H1 (cell line): ENCODE measurements around a stretch of chr6.

- RRBS = no CpG with 5 or more reads among the region's 6 CpGs
CAGE:
- cytosol, long polyA plus RNA = no peak
- long polyA plus RNA = no peak
- nucleus, long polyA plus RNA = no peak
Observed at GRCh38 chr6:3838970-3839663, 10.1 kb upstream of the FAM50B start.

GRCh38 chr6:3904345-3905020, 55.3 kb downstream of the FAM50B start:
- RRBS = no CpG with 5 or more reads among the region's 9 CpGs
CAGE:
- cytosol, long polyA plus RNA = no peak
- long polyA plus RNA = no peak
- nucleus, long polyA plus RNA = no peak

- RRBS = no CpG with 5 or more reads among the region's 2 CpGs
CAGE:
- cytosol, long polyA plus RNA = no peak
- long polyA plus RNA = no peak
- nucleus, long polyA plus RNA = no peak
Observed at GRCh38 chr6:4121868-4122206, 13.5 kb downstream of the ECI2 start.

DNA sequence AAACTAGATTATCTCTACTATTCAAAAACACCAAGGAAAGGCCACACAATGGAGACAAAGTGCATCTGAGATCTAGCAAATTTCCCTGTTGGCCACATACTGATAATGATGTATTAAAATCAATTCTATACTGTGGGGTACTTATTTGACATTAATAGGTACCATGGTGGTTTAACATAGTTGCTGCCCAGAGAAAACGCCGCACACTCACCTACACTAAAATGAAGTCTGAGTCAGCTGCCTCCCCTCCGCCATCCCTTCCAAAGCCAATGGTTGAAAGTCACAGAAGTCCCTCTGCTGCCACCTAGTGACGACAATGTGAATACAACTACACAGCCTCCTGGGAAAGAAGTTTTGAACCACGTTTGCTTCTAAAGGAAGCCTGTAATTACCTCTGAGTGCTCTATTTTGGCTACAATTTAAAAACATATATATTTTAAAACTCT, 20.4 kb upstream of the ECI2 start:
- RRBS = no CpG with 5 or more reads among the region's 5 CpGs
CAGE:
- cytosol, long polyA plus RNA = no peak
- long polyA plus RNA = no peak
- nucleus, long polyA plus RNA = no peak

- RRBS = no CpG with 5 or more reads among the region's 4 CpGs
CAGE:
- cytosol, long polyA plus RNA = no peak
- long polyA plus RNA = no peak
- nucleus, long polyA plus RNA = no peak
Observed at GRCh38 chr6:4345173-4345891, 210.0 kb upstream of the ECI2 start.

GRCh38 chr6:4446954-4447432, 311.6 kb upstream of the ECI2 start:
- RRBS = no CpG with 5 or more reads among the region's 8 CpGs
CAGE:
- cytosol, long polyA plus RNA = no peak
- long polyA plus RNA = no peak
- nucleus, long polyA plus RNA = no peak

GRCh38 chr6:4777028-4777740, 980 bp downstream of the CDYL start:
- RRBS = no CpG with 5 or more reads among the region's 30 CpGs
CAGE:
- cytosol, long polyA plus RNA = no peak
- long polyA plus RNA = no peak
- nucleus, long polyA plus RNA = no peak

- RRBS = 0% methylated on average over 1 of the region's 19 CpGs
CAGE:
- cytosol, long polyA plus RNA = no peak
- long polyA plus RNA = no peak
- nucleus, long polyA plus RNA = no peak
Observed at GRCh38 chr6:4973582-4974411, 30.0 kb downstream of the RPP40 start.

DNA sequence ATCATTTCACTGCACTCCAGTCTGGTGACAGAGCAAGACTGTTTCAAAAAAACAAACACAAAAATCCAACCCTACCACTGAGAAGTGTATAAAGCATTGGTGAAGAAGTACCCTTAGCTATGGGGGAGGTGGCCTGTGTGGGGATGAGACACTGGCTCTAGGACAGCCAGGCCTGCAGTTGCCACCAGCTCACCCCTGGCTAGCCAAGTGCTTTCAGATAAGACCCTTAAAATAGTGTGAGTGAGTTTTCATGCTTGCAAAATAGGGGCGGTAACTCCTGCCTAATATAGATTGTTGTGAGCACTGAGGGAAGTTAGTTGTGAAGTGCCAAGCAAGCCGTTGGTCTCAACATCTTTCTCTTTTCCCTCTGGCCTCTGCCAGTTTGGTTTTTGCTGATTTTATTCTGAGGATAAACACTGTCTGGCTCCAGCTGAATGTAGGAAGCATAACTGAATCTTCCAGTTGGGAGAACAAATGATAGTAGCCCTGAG, 11.3 kb downstream of the PPP1R3G start:
- RRBS = no CpG with 5 or more reads among the region's 2 CpGs
CAGE:
- cytosol, long polyA plus RNA = no peak
- long polyA plus RNA = no peak
- nucleus, long polyA plus RNA = no peak

DNA sequence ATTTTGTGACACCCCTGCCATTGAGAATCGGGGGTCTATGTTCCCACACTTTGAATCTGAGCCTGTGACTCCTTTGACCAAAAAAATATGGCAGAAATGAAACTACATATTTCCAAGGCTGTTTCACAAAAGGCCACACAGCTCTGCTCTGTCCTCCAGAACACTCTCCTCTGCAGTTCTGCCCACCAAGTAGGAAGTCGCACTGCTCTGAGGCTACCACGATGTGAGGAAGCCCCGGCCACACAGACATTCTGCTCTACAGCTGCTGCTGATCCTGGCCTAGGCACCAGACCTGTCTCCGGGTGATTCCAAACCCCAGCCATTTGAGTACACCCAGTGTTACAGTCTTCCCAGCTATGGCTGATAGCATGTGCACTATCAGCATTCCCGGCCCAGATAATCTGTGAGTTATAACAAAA, 85.1 kb downstream of the LYRM4 start:
- RRBS = 93% methylated on average over 3 of the region's 6 CpGs
CAGE:
- cytosol, long polyA plus RNA = no peak
- long polyA plus RNA = no peak
- nucleus, long polyA plus RNA = no peak

DNA sequence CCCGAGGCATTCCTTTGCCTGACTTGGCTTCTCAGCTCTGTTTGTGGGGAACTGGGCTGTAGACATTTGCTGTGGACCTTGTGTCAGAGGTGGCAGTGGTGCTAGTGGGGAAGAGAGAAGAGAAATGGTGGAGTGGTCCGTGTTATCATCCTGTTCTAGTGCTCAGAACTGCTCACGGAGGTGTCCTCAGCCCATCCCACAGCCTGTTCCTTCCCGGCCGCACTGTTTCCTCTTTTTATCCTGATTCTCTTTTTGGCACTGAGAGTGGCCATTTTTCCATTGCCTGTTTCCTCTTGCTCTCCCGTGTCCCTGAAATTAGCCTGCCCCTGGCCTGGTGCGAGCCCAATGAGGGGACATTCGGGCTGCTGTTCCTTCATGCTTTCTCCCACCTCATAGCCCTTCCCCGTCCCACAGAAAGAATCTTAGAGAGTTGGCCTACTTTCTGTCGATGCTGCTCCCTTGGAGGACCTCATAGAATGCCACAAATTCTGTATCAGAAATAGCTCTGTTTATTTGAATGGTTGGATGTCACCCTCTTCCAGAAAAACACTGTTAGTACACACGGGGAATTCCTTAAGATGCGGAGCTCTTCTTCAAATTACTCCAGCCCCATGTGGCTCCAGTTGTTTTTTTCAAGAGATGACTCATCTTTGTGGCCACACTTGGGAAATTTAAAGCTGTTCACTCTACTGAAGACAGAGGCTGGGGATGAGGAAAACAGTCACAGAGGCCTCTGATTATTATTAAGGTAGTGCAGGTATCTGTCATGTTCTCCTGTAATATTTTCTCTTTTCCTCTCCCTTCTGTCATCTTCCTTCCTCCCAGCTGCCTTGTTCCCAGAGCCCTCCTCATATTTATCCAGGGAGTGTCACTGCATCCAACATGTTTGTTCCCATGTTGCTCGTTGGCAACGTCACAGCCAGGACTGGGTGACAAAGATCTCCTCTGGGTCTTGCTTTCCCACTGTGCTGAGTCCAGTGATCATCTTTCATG, 26.2 kb downstream of the FARS2 start:
- RRBS = no CpG with 5 or more reads among the region's 14 CpGs
CAGE:
- cytosol, long polyA plus RNA = no peak
- long polyA plus RNA = no peak
- nucleus, long polyA plus RNA = no peak

DNA sequence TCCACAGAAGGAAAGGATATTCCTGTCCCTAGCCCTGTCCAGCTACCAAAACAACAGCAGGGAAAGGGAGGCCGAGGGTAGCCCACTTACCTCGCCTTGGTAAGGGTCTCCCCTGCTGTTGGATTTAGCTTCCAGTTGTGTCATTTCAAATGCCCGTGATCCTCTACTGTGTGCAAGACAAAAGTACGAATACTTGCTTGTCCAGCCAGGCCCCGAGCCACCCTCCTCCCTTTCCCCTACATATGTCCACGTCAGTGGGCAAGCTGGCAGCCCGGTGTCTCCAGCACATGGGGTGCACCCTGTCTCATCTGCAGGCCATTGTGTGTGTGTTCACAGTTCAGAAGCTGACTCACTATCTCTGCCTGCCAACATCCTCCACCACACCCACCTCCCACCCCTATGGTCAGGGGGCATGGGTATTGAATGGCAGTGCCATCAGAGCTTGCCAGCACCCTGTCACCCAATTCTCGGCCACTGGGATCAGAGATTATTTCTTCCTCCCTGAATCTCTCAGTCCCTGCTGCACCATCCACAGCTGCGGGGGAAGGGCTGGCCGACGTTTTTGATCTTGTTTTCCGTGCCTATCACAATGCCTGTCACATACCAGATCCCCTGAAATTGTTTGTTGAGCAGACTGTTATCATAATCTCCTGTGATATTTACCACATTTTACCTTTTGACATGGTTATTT, 195.7 kb downstream of the FARS2 start:
- RRBS = no CpG with 5 or more reads among the region's 12 CpGs
CAGE:
- cytosol, long polyA plus RNA = no peak
- long polyA plus RNA = no peak
- nucleus, long polyA plus RNA = no peak

DNA sequence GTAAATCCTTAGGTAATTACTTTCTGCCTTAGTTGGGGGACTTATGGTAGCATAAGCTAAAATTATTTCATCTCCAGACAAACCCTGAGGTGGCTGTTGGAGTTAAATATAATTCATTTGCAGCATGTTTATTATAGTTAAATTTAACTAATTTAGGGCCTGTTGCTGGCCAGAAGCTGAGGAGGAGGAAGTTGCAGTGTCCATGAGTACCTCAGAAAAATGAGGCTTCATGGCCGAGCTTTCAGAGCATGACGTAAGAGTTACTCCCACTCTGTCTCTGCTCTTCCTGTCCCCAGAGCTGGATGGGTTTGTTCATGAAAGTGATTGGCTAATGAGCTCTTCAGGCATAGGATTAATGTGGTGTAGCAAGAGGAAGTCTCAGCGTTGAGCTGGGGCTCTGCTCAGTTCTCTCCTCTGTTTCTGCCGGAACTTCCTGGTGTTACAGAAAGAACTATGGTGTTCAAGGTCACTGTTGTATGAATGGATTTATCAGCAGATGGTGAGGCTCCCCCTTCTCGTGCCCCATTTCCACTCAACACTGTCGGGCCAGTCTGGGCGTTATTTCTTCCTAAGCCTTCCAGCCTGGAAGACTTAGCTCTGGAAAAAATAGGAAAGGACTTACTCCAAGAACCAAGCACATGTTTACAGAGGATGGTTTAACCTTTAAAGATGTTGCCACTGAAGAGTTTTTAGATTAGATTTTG, 335.5 kb downstream of the NRN1 start:
- RRBS = no CpG with 5 or more reads among the region's 7 CpGs
CAGE:
- cytosol, long polyA plus RNA = no peak
- long polyA plus RNA = no peak
- nucleus, long polyA plus RNA = no peak

DNA sequence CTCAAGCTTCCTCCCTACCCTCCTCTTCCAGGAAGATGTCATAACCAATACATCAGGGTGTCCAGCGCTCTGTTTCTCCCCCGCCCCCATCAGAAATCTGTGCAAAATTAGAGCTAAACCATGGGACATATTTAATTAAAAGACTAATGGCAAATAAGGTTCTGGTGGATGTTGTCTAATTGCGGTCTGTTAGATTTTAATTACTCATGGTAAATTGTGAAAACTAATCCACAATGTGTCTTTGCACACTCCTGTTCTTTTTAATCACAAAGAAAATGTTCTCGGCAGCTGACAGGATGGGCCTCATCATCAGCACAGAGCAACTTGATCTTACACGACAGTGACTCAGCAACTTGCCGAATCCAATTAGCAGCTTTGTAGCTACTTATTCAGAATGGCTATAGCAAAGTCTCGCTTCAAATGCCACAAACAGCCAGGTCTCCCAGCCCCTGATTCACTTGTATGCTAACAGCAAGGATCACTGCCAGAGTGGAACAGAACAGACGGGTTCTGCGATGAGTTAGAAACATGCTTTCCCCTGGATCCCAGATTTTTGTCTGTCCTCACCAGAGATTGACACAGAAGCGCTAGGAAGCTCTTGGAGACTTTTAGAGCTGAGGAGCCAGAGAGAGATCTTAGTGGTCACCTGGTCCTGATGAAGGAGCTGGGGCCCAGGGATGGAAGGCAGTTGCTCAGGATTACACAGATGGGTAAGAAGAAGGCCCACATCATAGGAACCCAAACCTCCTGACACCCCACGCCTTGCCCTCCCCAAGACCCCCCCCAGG, 254.4 kb downstream of the NRN1 start:
- RRBS = no CpG with 5 or more reads among the region's 11 CpGs
CAGE:
- cytosol, long polyA plus RNA = no peak
- long polyA plus RNA = no peak
- nucleus, long polyA plus RNA = no peak

- RRBS = no CpG with 5 or more reads among the region's 2 CpGs
CAGE:
- cytosol, long polyA plus RNA = no peak
- long polyA plus RNA = no peak
- nucleus, long polyA plus RNA = no peak
Observed at GRCh38 chr6:5936077-5936505, 70.6 kb downstream of the NRN1 start.

DNA sequence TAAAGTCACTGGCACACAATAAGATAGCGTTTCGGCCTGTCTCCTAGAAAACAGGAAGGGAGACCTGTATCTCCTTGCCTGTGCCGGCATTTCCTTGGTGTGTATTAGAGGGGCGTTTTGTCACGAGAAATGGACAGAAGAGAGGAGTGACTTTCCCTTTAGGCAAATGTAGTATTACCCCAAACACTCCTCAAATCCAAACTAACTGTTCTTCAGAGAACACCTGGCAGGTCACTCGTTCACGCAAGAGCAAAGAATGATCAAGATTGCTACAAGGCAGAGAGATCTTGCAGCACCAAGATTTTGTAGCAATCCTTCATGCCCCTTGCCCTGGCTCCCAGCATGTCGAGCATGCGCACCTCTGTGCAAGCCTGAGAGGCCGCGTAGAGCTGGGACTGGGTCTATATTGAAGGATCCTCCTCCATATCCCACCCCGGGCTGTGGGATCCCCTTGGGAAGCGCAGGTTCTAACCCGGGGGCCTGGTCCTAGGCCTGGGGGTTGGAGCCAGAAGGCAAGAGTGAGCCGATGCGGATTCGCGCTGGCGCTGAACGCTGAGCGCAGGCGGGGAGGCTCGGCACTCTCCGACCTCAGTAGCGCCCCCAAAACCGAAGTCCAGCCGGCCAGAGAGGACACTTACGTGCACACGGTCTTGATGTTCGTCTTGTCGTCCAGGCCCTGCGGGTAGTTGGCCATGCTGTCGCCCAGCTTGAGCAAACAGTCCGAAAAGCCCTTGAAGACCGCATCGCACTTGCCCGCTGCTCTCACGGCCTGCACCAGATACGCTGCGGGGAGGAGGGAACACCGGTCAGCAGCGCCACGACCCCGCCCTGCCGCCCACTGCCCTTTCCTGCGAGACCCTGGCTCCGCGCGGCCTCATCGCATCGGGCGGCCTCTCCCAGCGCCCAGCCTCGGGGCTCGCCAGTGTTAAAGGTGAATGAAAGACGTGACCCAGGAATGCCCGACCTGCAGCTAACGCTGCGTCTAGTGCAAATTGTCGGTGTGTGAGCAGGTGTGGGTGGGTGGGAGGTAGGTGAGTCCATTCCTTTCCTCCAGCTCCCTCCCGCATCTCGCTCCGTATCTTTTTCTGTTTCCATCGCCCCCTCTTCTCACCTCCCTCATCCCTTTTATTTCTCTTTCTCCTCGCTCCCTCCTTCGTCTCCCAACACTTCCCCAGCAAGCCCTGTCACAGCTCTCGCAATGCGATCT, 4.6 kb downstream of the NRN1 start:
- RRBS = no CpG with 5 or more reads among the region's 68 CpGs
CAGE:
- cytosol, long polyA plus RNA = no peak
- long polyA plus RNA = no peak
- nucleus, long polyA plus RNA = no peak

- RRBS = no CpG with 5 or more reads among the region's 10 CpGs
CAGE:
- cytosol, long polyA plus RNA = no peak
- long polyA plus RNA = no peak
- nucleus, long polyA plus RNA = no peak
Observed at GRCh38 chr6:6586643-6587758, 1.5 kb upstream of the LY86 start.

DNA sequence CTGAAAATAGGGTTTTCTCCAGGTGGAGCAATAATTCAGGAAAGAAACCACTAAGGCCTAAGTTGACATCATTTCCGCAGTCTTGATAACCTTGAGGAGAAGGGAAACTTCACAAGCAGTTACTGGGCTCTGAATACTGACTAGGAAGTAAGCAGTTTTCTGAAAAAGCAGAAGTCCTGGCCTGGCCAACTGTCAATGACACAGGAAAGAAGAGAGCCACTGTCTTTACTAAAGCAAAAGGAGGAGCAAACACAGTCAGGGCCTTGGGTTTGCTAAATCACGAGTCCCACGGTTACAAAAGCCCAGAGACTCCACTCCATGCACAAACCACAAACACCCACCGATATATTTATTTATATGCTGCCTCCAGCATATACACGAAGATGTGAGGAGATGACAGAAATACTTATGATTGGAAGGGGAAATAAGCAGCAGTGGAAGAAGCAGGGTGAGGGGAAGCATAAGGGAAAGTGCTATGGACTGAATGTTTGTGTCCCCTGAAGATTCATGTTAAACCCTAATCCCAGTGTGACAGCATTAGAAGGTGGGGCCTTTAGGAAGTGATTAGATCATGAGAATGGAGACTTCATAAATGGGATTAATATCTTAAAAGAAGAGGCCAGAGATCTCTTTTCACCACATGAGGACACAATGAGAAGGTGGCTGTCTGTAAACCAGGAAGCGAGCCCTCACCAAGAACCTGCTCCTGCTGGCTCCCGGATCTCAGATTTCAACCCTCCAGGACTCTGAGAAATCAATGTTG, 3.7 kb downstream of the LY86 start:
- RRBS = no CpG with 5 or more reads among the region's 7 CpGs
CAGE:
- cytosol, long polyA plus RNA = no peak
- long polyA plus RNA = no peak
- nucleus, long polyA plus RNA = no peak

GRCh38 chr6:6659712-6660242, 71.3 kb downstream of the LY86 start:
- RRBS = no CpG with 5 or more reads among the region's 5 CpGs
CAGE:
- cytosol, long polyA plus RNA = no peak
- long polyA plus RNA = no peak
- nucleus, long polyA plus RNA = no peak

DNA sequence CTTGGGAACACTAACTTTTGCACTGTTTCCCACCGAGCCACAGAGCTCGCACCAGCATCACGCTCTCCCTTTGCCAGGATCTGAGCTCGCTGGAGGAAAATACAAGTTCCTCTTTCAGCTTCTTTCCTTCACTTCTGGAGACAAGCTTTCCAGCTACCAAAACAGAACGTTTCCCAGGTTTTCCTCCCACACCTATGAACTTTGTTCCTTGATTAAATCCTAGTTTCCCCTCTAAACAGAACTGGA, 135.3 kb downstream of the LY86 start:
- RRBS = no CpG with 5 or more reads among the region's 5 CpGs
CAGE:
- cytosol, long polyA plus RNA = no peak
- long polyA plus RNA = no peak
- nucleus, long polyA plus RNA = no peak